GM19239 (cell line): Measurements from ENCODE around the genes NDUFAF4 and HACE1.

GRCh38 chr6:96897602-96898573, at the start of gene NDUFAF4:
NDUFAF4 (minus strand) TSS chr6:96897891.
- RRBS: 1% methylated on average over 6 of the region's 54 CpGs

- RRBS: no CpG with 5 or more reads among the region's 3 CpGs
These were observed 178.5 kb downstream of the MMS22L start for GRCh38 chr6:97104537-97104840.

DNA sequence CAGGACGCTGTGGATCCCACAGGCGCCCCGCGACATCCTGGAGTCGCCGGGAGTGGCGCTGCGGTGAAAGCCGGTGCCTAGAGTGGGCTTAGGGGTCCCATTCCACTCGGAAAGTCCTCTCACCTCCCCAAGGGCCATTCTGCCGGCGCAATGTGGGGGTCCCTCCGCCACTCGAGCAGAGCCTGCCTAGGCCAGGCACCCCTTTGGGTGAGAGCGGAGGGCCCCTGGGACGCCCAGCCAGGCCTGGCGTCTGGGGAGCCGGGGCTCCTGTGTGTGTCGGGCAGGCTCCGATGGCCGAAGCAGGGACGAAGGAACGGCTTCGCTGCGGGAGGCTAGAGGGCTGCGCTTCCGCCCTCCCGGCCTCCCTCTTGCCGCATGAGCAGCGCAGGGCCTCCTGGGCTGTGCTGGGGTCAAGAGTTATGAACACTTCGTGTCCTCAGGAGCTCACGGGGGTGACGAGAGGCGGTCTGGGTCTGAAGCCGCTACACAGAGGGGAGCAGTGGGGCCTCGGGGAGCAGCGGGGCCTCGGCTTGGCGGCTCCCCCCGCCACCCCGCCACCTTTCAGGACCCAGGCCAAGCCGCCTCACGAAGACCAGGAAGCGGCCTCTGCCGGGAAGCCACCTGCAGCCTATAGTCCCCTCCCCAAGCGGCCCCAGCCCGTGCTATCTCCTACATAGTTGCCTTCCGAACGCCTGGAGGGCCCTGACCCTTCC, 13.6 kb downstream of the POU3F2 start:
- RRBS: 6% methylated on average over 12 of the region's 49 CpGs

DNA sequence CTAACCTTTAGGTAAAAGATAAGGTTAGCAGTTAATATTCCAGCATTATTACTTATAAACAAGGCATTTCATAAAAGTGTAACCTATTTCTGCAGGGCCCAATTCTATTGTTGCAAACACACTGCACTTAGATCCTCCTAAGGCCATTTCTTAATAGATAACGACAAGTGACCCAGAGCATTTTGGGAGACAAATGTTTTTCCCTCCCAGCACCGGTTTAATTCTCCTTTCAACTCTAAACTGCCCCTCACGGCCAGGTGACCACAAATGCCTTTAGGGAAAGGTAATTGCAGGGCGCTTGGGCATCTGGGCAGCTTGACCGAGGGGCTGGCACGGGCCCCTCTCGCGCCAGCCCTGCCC, 799 bp downstream of the FAXC start:
- RRBS: no CpG with 5 or more reads among the region's 8 CpGs

DNA sequence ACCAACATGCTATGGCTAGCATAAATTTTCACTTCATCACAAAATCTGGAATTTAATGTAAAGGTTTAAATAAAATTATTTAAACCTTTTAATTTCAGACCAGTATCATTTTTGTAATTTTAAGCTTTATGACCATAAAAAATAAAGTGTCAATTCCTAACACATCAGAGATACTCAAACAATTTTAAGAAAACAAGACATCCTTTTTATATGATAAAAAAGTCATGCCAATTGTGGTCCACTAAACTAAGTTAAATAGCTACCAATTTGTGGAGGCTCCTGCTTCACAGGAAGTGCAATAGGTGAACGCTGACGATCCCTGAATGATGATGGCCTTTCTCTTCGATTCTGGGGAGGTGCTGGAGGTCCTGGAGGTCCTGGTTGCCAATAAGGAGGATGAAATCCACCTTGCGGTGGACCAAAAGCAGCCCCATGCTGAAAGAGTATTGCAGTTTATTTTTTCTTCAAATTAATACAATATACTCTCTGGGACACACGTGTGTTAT, 15.0 kb upstream of the COQ3 start:
- RRBS: no CpG with 5 or more reads among the region's 5 CpGs

DNA sequence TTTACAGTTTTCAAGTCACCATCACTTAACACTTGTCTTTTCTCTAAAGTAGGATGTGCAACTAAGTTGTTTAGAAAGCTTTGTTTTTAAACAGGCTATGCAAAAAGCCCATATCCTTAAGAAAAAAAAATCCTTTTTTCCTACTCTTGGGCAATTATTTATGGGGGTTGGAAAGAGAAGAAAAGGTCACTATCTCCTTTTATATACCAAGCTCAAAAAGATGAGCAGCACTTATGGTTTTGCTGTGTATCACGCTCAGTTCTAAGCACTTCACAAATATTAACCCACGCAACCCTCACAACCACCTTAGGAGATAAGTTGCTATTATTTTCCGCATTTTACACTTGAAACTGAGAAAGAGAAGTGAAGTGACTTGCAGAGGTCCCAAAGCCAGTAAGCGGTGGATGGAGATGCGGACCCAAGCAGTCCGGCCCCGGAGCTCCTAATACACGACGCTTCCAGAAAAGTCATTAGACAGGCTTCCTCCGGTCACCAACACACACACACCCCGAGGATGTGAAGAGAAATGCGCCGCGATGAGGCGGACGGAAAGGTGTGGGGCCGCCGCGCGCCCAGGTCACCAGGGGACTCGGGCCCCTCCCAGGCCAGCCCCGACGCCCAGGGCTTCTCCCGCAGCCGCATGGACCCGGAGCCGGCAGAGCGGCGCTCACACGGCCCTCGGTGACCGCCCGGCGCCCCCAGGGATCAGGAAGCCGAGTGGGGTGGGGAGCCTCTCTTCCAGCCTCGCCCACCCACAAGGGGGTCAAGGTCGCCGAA, 486 bp downstream of the USP45 start:
- RRBS: 0% methylated on average over 7 of the region's 38 CpGs

- RRBS: no CpG with 5 or more reads among the region's 4 CpGs
These were observed 21.1 kb downstream of the CCNC start for GRCh38 chr6:99547253-99547944.

GRCh38 chr6:99613369-99614512, 7.1 kb downstream of the PRDM13 start:
- RRBS: 3% methylated on average over 55 of the region's 126 CpGs

DNA sequence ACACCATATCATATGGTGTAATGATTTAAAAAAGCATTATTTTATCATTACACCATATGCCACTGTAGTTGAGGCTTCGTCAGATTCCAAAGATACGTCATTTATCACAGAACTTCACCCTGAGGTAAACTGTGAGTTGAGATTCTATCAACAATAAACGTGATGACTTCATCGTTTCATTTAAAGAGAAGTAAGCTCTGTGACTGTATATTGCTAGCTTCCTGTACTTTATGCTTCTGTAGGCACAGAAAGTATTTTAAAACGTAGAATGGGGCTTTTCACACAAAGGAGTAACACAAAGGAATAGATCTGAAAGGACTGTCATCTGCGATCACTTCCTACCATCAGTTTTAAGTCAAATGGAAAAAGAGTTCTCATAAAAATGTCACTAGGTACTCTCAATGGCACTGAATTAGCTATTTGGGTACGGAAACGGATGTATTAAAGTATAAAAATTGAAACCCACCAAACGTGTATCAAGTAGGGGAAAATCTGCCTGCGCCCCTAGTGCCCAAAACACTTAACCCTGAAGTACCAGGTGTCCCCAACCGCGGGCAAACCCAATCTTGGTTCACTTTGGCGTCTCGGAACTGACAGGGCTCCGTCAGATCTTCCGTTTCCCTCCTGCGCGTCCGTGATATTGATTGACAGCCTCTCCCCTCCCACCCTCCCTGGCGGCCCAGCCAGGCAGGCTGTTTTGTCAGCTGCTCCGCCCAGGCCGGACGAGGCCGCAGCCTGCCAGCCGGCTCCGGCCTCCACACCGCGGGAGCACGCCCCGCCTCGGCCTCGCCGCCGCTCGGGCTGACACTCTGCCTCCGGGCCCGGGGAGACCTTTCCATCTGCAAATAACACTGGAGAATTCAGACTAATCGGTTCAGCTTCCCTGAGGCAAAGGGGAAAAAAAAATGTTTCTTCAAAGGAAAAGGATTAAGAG, 234.6 kb upstream of the MCHR2 start:
- RRBS: 2% methylated on average over 11 of the region's 38 CpGs

DNA sequence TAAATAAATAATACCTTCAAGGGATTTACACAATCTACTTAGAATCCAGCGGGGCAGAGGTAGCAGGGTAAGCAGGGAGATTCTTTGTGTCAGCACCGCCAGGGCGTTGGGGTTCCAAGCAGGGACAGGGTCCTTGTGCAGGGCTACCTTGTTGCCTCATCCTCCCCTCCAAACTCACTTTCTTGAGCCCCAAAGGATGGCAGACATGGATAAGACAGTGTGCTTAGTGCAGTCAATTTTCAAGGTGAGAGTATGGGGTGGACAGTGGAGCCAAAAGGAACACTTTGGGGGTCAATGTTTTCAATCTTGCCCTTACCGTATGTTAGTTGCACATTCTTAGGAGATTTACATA, 23.2 kb upstream of the SIM1 start:
- RRBS: no CpG with 5 or more reads among the region's 4 CpGs

DNA sequence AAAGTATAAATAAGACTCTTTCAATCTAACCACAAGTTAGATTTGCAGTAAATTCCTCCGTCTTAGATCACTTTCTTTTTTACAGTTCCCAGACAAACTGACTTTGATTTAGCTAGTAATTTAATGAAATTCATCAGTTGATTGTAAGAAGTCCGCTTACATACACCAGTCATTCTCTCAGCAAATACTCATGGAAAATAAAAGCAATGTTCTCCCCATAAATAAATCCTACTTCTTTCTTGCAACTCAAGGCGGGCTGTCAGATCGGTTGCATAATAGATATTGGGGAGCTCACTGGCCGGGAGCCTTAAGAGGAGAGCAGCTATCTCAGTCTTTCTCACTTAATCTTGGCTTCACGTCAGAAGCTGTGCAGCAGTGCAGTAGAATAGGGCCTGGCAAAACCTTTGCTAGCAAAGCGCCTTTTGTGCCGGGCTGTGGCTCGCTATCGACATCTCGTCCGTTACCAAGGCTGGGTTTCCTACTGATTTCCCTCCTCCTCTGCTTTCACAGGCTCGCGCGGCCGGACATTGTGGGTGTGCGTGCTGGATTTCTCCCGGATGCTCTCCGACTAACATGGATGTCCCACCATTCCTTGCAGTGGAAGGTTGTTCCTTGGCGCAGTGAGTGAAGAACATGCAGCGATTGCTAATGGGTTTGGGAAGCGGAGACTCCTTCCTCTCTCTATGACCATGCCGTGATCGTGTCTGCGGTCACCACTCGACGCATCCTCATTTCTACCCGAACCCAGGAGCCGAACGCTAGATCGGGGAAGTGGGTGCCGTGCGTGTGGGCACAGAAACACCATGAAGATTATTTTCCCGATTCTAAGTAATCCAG, 5.2 kb downstream of the GRIK2 start:
- RRBS: 7% methylated on average over 9 of the region's 34 CpGs

DNA sequence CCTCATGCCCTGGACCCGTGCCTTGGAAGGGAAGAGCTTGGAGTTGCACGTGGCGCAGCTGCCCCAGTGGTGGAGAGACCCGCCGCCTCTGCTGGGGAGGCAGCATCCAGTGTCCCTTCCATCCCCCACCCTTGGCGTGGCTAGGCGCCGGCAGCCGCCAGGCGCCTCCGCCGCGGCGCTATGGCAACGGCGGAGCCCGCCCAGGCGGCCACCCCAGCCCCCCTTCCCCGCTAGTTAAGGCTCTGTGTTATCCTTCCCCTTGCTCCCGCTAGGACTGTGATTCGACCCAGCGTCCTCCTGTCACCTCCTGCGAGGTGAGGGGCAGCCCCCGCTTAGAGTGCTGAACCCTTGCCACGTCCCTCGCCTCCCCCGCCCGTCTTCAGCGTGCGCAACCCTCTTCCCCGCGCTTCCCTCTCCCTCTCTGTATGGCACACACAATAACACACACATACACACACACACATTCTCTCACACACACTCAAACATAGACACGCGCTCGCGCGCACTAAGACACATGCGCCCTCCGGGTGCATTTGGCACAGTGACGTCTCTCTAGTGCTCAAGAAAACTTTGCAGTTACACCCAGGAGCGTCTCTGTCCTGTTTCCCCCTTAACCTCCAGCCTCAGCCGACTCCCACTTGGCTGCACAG, 8.4 kb downstream of the GRIK2 start:
- RRBS: no CpG with 5 or more reads among the region's 42 CpGs

GRCh38 chr6:103708918-103709386, 1150.8 kb downstream of the HACE1 start:
- RRBS: no CpG with 5 or more reads among the region's 27 CpGs

- RRBS: 2% methylated on average over 40 of the region's 95 CpGs
These were observed at the start of gene HACE1 for GRCh38 chr6:104858953-104860386. HACE1 (minus strand) TSS chr6:104859919.

DNA sequence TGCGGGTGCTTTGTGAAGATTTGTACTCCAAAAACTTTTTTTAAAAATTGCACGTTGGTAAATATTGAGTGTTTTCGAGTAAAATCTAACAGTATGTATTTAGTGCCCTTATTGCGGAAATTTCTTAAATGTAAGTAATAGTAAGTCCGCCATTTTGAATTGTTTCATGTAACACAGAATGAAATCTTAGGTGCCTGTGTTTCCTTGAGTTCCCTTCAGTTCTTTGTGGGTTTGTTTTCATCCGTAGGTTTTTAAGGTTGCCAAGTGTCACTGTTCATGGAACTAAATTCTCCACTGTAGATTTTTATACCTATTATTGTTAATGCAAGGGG, 15.1 kb upstream of the LIN28B start:
- RRBS: no CpG with 5 or more reads among the region's 6 CpGs

DNA sequence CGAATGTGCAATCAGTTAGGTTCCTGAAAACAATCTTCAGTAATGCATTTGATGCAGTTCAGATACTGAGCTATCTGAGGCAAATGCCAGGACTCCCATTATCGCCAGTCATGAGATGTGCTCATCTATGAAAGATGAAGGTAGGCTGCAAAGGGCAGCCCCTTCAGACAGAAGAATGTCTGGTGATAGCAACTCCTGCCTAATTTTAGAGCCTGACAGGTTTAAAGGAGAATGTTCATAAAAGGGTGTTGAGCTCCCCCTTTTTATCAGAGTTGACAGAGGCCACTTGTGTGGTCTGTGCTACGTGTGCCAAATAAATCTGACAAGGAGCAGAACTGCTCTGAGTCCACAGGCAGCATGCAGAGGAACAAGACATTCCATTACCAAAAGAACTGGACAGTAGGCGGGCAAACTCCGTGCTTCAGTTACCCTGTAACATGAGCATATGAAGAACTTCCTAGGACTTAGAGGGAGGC, 101.8 kb downstream of the PREP start:
- RRBS: no CpG with 5 or more reads among the region's 5 CpGs

GRCh38 chr6:105459091-105459493, 56.2 kb upstream of the PREP start:
- RRBS: no CpG with 5 or more reads among the region's 9 CpGs

DNA sequence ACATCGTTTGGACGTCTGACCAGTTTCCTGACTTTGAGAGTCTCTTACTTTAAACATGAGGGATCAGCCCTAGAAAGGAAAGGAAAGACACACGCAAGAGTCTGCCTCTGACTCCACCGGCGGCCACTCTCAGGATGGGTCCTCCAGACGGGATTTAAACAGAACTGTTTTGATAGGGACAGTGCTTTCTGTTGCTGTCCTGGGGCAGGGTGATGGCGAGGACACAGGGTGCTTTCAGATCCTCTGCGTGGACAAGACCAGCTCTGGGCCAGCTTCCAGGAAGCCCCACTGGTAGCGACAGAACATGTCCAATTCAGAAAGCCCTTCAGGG, 206.8 kb upstream of the PREP start:
- RRBS: no CpG with 5 or more reads among the region's 9 CpGs

GRCh38 chr6:105740849-105741588, 338.1 kb upstream of the PREP start:
- RRBS: no CpG with 5 or more reads among the region's 7 CpGs